Subcutaneous preadipocyte (primary cell): ENCODE measurements around a stretch of chr15.

- CAGE, long polyA plus RNA = no peak
Observed at GRCh38 chr15:74621030-74621531, 5.4 kb downstream of the CLK3 start.

DNA sequence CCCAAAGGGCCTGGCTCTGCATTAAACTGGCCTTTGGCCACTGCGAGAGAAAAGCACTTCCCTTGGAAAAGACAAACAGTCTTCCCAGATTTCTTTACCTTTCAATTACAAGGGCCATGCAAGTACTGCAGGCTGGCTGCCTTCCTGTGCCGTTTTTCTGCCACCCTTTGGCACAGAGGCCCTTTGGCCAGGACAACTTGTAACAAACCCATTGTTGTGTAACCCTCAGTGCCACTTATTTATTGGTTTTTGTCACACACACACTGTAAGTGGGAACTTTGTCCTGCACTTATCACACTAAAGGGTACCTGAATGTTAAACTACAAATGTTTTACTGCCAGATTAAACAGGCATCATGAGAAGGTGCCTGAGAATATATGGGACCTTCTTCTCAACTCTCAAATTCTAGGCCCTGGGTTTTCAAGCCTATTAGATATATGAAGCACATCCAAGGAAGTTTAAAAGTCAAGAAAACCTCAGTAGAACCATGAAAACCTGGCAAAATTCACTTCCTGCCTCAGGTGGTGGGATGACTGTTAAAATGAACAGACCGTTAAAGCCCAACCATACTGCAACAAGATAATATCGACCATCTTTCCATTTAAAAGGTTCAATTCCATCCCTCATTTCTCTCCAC is 31.4 kb downstream of the EDC3 start:
- CAGE, long polyA plus RNA = no peak

DNA sequence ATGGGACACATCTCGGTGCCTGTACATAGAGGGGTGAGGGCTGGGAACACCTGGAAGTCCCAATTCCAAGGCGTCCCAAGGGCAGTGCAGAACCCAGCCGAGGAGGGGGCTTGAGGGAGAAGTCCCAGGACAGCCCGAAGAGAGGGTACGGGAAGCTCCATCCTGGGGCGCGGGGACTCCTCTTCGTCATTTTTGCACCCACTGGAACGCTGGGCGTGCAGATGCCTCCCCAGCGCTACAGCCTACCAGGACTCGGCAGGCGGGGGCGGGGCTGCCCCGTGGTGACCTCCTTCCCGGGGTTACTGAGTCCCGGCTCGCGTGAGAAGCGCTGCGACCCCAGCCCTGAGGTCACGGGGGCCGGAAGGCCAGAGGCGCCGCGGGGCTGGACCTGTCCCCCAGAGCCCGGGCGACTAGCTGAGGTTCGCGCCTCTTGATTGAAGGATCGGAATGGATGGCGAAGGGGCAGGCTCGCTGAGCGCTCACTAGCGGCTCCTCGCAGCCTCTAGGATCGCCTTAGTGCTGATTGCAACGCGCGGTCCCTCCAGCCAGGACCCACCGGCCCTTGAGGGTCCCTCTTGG is 472 bp upstream of the CYP1A1 start:
- CAGE, long polyA plus RNA = no peak

DNA sequence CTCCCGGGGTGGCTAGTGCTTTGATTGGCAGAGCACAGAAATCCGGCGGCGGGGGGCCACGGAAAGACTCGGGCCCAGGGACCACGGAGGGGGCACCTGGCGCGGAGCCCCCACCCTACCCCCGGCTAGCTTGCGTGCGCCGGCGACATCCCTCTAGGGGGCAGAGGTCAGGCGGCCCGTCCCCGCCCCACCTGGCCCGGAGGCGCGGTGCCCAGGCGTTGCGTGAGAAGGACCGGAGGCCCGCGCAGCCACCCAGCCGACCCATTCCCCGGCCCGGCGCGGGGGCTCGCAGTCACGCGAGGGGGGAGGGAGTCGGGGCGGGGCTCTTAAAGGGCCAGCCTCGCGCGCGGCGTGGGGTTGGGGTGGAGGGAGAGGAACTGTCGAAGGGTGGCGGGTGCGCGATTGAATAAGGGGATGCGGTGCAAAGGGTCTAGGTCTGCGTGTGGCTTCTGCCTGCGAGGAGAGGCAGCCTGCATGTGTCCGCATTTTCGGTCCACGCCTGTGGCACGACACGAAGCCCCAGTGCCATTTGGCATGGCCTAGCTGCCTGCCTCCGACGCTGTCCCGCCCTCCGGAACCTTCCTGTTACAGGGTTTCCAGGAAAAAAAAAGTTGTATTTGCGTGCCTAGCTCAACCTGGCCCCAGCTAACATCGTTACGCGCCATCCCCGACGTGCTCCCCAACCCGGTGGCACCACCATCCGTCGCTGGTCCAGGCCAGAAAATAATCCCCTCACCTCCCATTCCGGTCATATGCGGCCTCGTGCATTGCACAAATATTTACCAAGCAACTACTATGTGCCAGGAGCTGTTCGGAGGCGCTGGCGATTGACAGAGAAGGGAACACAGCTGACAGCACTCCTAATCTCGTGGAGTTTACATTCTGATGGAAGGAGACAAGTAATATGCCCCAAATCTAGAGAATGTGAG is 1.2 kb upstream of the CYP1A1 start:
- CAGE, long polyA plus RNA = no peak

- CAGE, long polyA plus RNA = no peak
Observed at GRCh38 chr15:74781604-74782017, 269 bp upstream of the CSK start.

- CAGE, long polyA plus RNA = no peak
Observed at GRCh38 chr15:74803556-74803815, 9.1 kb upstream of the LMAN1L start.

- CAGE, long polyA plus RNA = no peak
Observed at GRCh38 chr15:74841965-74842264, 1.0 kb downstream of the ULK3 start.

DNA sequence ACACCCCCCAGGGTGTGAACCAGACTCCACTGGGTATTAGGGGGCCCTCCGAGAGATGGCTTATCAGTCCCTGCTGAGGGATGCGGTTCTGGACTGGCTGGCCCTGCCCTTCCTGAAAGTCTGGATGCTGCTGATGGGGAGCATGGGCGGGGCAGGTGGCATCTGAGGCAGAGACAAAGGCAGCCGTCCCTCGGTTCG is 945 bp upstream of the ULK3 start:
- CAGE, long polyA plus RNA = no peak

- CAGE, long polyA plus RNA = no peak
Observed at GRCh38 chr15:75200556-75201334, 937 bp upstream of the C15orf39 start.

- CAGE, long polyA plus RNA = no peak
Observed at GRCh38 chr15:75212659-75213563, 11.2 kb downstream of the C15orf39 start.

GRCh38 chr15:75367753-75368238 is 611 bp downstream of the MAN2C1 start:
- CAGE, long polyA plus RNA = no peak

- CAGE, long polyA plus RNA = no peak
Observed at GRCh38 chr15:75389597-75390092, 21.2 kb upstream of the MAN2C1 start.

DNA sequence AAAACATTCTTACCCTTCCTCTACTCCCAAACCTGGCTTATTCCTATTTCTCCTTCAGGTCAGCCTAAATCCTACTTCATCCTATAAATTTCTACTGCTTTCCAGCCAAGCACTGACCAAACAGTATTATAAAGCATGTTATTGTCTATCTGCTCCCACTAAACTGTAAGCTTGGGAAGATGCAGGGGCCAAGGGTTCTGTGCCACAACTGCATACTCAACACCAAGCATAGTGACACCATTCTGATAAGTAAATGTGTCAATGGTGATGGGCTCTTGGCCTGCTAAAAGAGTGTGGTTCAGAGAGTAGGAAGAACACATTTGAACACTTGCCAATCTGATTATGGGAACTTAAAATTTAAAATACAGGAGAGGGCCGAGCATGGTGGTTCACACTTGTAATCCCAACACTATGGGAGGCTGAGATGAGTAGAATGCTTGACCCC is 34.2 kb downstream of the PTPN9 start:
- CAGE, long polyA plus RNA = no peak

- CAGE, long polyA plus RNA = no peak
Observed at GRCh38 chr15:75577861-75578117, 1.3 kb downstream of the PTPN9 start.

- CAGE, long polyA plus RNA = no peak
Observed at GRCh38 chr15:75626200-75626670, 710 bp upstream of the SNUPN start.

GRCh38 chr15:75660912-75661523 is 13.3 kb downstream of the SNX33 start:
- CAGE, long polyA plus RNA = no peak

- CAGE, long polyA plus RNA = no peak
Observed at GRCh38 chr15:75731631-75732265, 7.9 kb downstream of the ODF3L1 start.

DNA sequence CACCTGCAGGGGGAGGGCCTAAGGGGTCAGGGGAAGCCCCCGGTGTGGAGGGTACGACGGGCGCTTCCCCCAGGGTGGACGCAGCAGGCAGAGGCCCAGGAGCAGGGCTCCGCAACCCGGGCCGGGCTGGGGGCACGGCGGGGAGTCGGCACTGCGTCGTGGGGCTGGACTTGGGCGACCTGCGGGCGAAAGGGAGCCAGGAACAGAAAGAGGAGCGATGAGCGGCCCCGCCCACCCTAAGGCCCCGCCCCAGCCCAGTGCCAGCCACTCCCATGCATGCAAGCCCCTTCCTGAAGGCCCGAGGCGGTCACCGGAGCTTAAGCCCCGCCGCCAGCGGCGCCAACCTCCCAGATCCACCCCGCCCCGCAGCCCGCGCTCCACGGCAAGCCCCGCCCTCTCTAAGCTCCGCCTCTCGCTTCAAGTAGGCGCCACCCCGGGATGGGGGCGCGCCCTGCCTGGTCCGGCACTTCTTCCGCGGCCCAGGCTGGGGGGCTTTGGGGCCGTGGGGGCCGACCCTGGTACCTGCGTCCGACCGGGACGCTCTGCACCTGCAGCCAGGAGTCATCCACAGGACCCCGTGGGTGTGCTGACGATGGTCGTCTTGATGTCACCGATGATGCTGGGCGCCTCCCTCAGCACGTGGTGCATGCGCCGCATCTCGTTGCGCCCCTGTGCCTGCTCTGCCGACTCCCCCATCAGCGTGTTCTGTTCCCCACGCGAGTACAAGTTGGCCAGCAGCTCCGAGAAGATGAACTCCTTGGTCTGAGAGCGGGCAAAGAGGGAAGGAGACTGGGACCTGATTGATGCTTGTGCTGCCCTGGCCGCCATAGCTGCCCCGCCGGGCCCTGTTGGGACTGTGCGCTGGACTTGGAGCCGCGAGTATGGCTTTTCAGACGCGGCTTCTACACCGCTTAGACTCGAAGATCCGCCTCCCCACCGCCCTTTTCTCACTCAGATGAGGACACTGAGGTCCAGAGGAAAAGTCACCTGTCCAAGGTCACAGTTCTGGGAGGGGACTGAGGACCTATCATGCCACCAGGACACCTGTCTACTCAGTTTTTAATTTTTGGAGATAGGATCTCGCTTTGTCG is 14.9 kb downstream of the ODF3L1 start:
- CAGE, long polyA plus RNA = no peak

- CAGE, long polyA plus RNA = no peak
Observed at GRCh38 chr15:75775259-75775813, 51.5 kb downstream of the ODF3L1 start.

DNA sequence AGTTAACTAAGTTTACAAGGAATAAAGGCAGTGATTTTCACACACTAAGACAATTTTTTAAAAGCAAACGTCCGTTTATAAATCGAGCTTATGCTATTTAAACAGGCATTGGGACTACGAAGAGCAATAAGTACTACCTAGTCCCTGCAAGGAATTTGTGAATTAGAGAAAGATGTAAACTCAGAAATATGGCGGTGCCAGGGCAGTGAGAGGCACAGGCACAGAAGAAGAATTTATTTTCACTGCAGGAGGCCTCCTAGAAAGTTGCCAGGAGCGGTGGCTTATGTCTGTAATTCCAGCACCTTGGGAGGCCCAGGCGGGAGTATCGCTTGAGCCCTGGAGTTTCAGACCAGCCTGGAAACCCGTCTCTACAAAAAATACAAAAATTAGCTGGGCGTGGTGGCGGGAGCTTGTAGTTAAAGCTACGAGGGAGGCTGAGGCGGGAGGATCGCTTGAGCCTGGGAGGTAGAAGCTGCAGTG is 429 bp upstream of the FBXO22 start:
- CAGE, long polyA plus RNA = no peak